Left lobe of liver (tissue), 1 donor: ENCODE data around the gene GJA4.

DNA sequence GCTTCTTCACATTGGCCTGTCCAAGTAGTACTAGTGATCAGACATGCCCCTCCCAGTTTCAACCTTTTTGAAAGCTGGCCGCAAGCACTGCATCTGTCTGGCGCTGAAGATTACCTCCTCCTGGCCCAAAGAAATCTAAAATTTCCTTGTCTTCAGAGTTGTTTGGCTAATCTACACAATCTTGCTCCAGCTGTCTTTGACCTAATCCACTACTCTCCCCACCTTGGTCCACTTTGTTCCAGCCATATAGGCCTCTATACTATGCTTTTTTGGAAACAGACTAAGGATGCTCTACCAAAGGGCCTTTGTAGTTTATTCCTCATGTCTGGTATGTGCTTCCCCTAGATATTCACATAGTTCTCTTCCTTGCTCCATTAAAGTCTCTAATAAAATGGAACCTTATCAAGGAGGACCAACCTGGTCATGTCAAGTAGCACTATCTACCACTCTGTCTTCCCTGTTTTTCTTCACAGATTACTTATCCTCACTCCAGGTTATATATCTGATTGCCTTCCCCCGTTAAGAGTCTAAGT is 31.5 kb upstream of the TMEM54 start:
- PRO-cap, result no peak

DNA sequence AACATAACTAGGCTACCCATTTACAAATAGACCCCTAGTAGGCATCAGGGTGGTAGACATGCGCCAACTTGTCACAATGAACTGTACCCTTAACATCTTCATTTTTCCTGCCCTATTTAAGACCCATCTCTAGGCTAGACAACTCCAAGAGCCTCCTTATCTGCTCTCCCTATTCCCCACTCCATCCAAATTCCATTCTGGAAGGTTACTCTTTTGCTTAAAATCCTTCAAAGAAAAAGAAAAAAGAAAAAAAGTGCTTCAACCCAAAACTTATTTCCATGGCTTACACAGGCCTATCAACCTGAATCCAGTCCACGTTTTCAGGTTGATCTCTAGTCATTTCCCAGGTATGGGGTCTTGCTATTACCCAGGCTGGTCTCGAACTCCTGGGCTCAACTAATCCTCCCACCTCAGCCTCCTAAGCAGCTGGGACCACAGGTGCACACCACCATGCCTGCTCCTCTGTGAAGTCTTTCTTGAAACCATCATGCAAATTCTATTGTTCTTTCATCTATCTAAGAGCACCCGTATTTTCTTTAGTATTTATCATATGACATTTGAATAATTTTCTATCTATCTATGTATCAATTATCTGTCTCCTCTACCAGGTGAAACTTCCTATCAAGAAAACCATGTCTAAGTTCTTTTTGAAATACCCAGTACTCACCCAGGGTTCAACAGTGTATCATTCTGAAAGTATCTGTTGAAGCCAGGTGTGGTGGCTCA is 7.6 kb downstream of the RNF19B start:
- PRO-cap, result no peak

- PRO-cap, result no peak
Observed at GRCh38 chr1:32992227-32992982, 27.8 kb upstream of the RNF19B start.

- PRO-cap, result no peak
Observed at GRCh38 chr1:33279983-33280620, 23.8 kb downstream of the ZNF362 start.

- PRO-cap, result no peak
Observed at GRCh38 chr1:33330941-33331575, 10.2 kb upstream of the A3GALT2 start.

GRCh38 chr1:33459714-33460367 is 12.6 kb upstream of the ZSCAN20 start:
- PRO-cap, result no peak

DNA sequence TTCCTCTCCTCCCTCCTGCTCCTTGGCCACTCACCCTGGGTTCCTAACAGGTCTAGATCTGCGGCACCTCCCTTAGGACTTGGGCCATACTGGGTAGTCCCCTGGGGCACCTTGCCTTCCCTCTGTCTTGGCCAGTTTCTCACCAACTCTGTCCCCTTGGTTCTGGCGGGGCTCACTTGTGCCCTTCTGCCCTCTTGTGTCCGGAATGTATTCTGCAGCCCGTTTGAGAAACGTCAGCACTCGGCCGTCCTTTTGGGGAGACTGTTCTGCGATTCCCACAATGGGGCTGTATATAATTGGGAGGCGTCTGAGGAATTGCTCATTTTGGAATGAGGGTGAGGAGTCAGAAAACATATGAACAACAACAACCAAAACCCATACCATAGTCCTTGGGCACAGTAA is 162.4 kb downstream of the ZSCAN20 start:
- PRO-cap, result no peak

GRCh38 chr1:33655290-33655960 is 183.0 kb downstream of the ZSCAN20 start:
- PRO-cap, result no peak

DNA sequence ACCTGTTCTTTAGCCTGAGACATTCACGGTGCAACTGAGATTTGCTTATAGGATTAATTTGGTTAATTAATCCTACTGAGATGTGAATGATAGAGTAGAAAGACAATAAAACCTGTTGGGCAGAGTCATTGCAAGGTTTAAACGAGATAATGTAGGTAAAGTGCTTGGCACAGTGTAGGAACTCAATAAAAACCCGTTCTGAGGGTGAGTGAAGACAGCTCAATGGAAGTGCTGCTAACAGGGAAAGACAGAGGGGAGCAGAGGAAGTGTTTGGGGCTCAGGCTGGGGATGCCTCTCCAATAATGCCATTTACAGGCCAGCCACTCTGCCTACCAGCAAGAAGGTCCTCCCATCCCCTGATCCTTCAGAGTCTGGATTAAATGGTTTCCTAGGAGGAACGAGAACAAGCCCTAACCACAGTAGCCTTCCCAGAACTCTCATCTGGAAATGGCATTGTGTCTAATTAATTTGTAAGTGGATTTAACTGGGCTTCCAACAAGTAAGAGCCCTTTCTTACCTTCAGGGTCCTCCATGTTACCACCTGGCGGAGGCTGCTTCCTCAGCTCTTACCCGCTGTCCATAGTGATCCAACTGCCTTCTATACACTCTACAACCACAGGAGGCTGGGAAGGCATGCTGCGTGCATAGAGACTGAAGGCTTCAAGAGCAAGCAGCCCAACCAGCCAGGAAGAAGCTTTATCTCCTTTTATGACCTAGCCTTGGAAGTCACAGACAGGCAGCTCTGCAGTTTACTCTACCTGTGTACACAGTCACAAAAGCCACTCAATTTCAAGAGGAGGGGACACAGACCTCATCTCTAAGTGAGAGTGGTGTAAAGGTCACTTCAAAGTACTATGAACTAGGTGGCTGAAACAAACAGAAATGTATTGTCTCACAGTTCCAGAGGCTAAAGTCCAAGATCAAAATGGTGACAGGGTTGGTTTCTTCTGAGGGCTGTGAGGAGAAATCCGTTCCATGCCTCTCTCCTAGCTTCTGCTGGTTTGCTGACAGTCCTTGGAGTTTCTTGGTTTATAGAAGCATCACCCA is 69.9 kb upstream of the GJB5 start:
- PRO-cap, result no peak

GRCh38 chr1:34792650-34793152 is at the start of gene GJA4:
GJA4 (plus strand) TSS chr1:34792999.
- PRO-cap, result bidirectional peak, plus-strand start at chr1:34792999, minus-strand start at chr1:34792843

DNA sequence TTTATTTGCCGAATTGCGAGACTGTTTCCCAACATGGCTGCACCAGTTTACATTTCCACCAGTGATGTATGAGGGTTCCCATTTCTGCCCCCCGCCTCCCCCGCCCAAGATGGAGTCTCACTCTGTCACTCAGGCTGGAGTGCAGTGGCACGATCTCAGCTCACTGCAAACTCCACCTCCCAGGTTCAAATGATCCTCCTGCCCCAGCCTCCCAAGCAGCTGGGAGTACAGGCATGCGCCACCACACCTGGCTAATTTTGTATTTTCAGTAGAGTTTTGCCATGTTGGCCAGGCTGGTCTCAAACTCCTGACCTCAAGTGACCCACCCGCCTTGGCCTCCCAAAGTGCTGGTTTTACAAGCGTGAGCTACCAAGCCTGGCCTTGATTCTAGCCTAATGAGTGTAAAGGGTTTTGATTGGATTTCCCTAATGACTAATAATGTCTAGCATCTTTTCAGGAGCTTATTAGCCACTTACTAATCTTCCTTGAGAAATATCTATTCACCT is 20.7 kb downstream of the SFPQ start:
- PRO-cap, result no peak

DNA sequence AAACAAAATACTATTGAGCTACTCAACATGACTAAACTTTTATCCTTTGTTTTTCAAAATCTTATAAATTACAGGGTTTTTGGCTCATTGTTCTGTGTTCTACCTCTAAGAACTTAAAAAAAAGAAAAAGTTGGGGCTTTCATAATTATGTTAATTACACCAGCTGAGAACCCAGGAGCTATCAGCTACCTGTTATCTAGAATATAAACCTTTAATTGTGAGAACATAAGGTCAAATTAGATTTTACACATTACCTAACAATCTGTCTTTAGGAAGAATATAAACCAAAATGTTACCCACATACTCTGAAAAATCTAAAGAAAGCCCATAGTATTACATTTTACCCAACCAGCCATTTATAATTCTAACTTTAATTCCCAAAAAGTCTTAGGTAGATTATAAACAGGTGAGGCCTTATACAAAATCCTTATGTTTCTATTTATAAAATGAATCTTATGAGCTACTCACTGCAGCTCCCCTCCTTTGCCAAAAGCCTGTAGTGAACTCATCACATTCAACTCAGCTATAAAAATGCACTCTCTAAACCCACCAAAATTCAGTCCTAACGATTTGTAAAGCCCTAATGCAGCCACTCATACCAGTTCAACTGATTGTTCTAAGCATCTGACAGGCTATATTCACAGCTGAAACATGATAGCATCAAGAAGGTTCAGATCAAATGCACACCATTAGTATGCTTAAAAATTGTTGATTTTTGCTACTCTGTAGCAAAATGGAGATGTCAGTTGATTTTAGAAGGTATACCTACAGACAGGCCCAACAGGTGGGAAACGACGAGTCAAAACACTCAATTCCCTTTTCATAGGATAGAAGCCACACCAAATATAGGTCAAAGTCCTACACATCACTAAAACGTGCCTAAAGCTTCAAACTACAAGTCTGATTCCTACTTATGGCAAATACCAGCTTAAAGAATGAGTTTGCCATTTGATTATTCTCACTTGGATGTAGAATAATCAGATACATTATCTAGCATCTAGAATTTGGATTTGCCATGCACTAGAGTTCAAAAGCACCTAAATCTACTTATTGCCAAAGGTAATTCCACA is 6.9 kb downstream of the SFPQ start:
- PRO-cap, result no peak

DNA sequence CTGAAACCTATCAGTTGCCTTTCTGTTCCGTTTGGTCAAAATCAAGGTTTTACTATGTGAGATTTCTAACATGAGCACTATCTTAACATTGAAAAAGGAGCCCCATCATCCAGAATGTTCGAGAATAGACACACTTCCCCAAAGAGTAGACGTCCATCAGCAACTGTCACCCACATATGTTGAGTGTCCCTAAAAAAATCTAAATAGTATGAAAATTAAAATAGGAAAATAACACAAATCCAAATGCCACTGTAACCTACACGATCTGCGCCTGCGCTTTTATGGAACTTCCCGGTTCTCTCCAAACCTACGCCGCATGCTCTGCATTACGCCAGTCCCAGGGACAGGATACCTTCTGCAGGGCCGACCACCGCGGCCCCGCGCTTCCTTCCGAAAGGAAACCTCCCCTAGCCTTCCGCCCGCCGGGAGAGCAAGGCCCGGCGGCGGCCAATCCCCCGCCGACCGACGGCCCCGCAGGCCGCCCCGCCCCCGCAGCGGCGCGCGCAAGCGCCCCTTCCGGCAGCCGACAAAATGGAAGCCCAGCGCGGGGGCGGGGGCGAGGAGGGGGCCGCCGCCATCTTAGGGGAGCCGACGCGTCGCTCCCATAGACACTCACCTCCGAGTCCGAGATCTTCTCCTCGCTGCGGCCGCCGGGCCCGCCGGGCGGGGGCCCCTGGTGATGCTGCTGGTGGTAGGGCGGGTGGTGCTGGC is 1.2 kb downstream of the SFPQ start:
- PRO-cap, result bidirectional peak, plus-strand start at position 522 of the sequence, minus-strand start at position 467 of the sequence

DNA sequence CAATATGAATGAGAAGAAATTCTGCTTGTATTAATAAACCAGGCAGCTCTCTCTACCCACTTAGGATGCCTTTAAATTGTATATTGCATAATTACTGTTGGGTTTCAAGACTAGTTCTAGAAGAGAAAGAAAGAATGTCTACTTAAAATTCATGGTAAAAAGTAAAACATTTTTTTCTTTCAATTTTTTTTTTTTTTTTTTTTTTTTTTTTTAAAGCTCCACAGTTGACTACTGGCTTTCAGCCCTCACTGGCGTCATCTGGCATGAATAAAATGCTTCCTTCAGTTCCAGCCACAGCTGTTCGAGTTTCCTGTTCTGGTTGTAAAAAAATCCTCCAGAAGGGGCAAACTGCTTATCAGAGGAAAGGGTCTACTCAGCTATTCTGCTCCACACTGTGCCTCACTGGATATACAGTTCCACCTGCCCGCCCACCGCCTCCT is 101.7 kb downstream of the ZMYM4 start:
- PRO-cap, result no peak

GRCh38 chr1:35453372-35454033 is 103.7 kb downstream of the KIAA0319L start:
- PRO-cap, result no peak

- PRO-cap, result no peak
Observed at GRCh38 chr1:35499827-35500205, 57.4 kb downstream of the KIAA0319L start.

GRCh38 chr1:35769041-35769822 is 546 bp downstream of the CLSPN start:
- PRO-cap, result bidirectional peak, plus-strand start at chr1:35769594, minus-strand start at chr1:35769508

- PRO-cap, result no peak
Observed at GRCh38 chr1:35808961-35809595, 1.3 kb downstream of the AGO4 start.

DNA sequence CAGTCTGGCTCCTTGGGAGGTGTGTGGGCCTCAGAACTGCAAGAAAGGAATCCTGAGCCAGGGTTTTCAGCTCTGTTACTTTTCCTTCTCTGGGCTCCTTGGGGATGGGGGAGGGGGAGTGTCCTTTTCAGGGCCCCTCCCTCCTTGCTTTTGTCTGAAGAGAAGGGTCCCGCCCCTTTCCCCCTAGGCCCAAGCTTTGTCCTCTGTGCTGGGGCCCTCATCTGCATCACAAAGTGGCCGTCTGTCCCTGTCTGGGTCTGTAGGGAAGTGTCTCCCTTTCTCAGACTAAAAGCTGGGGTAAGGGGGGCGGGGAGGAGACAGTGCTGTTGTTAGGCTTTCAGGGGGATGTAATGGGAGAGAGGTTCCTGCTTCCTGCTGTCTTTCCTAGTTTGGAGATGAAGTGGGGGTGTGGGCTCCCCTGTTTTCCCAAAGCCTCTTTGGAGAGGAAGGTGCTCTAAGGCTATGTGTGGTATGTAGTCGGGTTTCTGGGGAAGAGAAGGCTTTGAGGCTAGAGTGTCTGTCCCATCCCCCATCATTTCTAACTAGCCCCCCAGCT is 3.1 kb downstream of the AGO1 start:
- PRO-cap, result no peak

- PRO-cap, result no peak
Observed at GRCh38 chr1:35919609-35920328, 11.1 kb upstream of the AGO3 start.